SK-MEL-5 (cell line): Measurements from ENCODE around the gene P3H2.

DNA sequence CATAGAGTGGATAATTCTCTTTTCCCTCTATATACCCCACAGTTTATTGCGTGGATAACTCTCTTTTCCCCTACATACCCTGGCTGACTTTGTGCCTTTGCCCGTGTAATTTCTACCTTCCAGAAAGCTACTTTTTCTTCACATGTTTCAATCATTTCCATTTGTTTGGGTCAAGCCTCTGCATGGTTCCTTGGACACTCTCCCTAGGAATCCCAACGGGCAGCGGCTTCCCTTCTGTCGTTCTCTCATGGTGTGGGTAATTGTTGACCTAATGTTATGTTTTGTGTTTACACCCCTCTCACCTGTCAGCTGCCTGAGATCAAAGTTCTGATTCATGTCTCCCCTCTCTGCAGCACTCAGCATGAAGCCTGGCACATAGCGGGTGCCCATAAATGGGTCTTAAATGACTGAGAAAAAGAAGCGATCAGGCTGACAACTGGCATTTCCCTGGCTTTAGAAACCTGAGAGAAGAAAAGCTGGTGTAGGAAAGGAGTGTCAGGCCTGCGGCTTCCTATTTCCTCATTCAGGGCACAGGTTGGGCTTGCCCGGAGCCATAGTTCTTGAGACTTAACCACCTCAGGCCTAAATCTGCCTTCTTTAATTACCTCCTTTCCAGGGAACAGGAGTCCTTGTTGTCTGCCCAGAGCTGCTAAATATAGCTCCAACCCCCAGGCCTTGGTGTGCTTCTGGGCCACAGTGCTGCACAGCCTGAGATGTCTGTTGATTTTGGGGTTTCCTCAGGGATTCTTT is 31.7 kb downstream of the LPP start:
RAMPAGE:
- cytosol, long total RNA: no peak
- long total RNA: no peak
- nucleus, long total RNA: no peak

DNA sequence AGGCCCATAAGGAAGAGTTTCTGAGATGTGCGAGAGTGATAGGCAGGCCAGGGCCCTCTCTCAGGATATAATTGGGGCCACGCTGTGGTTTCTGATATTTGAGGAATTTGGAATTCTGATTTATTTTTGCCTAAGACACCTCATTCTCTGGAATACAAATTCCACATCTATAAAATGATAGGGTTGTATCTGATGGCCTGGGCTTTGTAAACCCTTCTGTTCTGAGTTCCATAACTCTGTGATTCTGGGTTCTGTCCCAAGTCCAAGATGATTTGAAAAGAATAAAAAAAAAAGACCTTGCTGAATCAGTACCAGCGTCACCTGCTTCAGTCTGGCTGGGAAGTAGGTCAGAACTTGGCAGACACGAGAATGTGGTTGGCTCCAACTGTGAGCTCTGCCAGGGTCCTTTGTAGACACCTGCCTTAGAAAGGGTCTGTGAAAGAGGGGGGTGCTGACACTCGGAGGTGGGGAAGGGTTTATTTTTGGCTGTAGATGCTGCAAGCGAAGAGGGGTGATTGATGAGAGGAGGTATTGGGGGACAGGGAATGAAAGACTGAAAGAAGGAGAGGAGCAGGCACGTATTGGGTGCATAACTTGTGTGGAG is 35.5 kb downstream of the LPP start:
RAMPAGE:
- cytosol, long total RNA: no peak
- long total RNA: no peak
- nucleus, long total RNA: no peak

DNA sequence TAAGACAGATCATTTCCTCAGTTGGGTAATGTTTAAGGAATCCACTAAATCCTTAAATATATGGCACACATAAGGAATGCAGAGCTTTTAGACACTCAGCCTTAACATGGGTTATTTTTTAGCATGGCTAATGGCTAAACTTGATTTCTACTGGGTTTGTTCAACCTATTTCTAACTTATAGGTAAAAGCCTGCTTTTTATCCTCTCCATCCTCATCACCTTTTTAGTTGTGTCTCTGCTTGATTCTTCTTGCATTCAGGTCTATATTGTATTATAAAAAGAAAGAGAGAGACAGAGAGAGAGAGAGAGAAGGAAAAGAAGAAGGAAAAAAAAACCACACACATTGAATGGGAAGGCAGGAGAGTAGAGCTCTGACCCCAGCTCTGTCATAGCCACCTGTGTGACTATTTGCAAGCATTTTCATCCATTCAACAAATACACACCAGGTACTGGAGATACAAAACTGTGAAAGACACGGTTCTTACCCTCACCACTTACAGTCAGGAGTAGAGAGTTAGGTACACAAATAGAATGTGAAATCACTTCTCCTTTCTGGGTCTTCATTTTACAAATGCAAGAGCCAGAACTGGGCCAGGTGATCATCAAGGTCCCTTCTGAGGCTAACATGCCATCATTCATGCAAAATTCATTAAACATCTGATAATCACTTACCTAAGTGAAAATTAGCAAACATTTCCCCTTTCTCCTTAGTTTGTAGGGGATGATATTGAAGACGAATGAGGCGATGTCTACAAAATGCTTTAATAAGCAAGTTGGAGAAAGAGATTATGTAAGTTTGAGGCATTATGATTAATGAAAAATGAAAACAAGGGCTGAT is 88.4 kb downstream of the LPP start:
RAMPAGE:
- cytosol, long total RNA: no peak
- long total RNA: no peak
- nucleus, long total RNA: no peak

RAMPAGE:
- cytosol, long total RNA: no peak
- long total RNA: no peak
- nucleus, long total RNA: no peak
These were observed 110.5 kb downstream of the LPP start for GRCh38 chr3:188264037-188265240.

RAMPAGE:
- cytosol, long total RNA: no peak
- long total RNA: no peak
- nucleus, long total RNA: no peak
These were observed 237.1 kb downstream of the LPP start for GRCh38 chr3:188391206-188391405.

GRCh38 chr3:188431518-188432066 is 277.6 kb downstream of the LPP start:
RAMPAGE:
- cytosol, long total RNA: no peak
- long total RNA: no peak
- nucleus, long total RNA: no peak

GRCh38 chr3:188468589-188469184 is 314.7 kb downstream of the LPP start:
RAMPAGE:
- cytosol, long total RNA: no peak
- long total RNA: no peak
- nucleus, long total RNA: no peak

DNA sequence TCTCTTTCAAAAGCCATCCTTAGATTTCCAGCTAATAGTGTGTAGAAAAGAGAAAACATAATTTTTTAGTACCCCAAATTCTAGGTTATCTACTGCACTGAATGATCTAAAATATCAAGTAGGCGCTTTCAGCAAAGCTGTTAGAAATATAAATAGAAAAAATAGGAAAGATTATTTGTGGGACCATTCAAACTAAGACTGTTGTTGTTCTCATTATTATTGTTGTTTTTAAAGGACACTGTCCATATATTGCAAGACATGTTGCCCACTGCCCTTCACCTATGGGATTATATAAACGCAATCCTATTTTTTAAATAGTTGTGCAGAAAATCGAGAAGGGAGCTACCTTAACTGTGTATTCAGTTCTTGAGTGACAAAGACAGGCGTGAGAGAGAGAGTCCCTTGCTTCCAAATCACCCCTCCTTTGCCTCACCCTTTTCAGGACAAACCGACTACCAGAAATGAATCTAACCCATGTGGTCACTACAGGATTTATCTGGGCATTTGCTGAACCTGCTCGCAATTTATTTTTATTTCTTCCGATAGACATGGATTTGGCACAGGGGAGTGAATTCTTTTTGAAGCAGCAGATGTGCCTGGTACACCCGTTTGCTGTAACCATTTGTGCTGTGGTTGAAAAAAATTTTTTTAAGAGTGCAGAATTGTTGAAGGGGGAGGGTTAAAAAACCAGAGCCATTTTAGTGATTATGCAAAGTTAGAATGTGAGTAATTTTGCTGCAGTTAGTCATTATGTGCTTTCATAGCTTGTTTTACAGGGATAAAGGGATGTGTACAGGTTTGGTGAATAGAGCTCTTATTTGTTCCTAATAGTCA is 441.8 kb downstream of the LPP start:
RAMPAGE:
- cytosol, long total RNA: no peak
- long total RNA: no peak
- nucleus, long total RNA: no peak

RAMPAGE:
- cytosol, long total RNA: no peak
- long total RNA: no peak
- nucleus, long total RNA: no peak
These were observed 455.5 kb downstream of the LPP start for GRCh38 chr3:188609345-188609970.

GRCh38 chr3:188689106-188689661 is 482.6 kb upstream of the TPRG1 start:
RAMPAGE:
- cytosol, long total RNA: no peak
- long total RNA: no peak
- nucleus, long total RNA: no peak

RAMPAGE:
- cytosol, long total RNA: no peak
- long total RNA: no peak
- nucleus, long total RNA: no peak
These were observed 285.4 kb upstream of the TPRG1 start for GRCh38 chr3:188886128-188887029.

DNA sequence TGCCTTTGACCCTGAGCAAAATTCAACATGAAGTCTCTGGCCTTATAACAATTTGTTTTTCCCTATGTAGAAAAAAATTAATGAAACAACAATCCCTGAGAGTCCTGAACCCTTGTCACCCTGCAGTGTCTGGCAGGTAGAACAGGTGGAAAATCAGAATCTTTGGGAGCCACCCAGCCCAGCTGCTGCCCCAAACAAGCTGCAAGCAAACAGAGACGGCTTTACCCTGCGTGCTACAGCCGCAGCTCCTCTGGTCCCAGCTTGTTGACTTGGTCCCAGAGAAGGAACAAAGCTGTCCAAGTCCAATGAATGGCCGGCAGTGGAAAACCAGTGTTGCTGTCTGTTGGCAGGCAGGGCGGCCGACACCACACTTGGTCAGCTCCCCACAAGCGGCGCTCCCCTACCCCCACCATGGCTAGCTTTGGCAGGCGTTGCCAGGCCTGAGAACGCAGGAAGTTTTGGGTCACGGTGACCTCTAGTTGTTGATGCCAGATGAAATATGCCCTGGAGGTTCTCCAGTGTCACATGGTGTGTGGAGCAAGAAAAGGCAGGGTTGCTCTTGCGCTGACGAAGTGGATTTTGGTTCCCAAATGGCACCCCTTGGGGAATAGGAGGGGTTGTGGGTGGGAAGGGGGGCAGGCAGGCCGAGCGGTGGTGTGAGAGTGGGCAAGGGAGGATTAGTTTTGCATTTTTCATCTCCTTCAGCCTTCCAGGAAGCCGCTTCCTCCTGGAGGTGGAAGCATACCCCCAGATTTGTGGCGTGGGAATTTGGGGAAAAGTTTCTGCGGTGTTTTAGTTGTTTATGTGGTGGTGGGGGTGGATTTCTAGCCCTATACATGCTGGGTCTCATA is 72.8 kb upstream of the TPRG1 start:
RAMPAGE:
- cytosol, long total RNA: no peak
- long total RNA: no peak
- nucleus, long total RNA: no peak

RAMPAGE:
- cytosol, long total RNA: no peak
- long total RNA: no peak
- nucleus, long total RNA: no peak
These were observed 4.8 kb upstream of the TPRG1 start for GRCh38 chr3:189166867-189167548.

GRCh38 chr3:189324504-189325307 is 152.9 kb downstream of the TPRG1 start:
RAMPAGE:
- cytosol, long total RNA: no peak
- long total RNA: no peak
- nucleus, long total RNA: no peak

GRCh38 chr3:189355992-189356326 is 184.2 kb downstream of the TPRG1 start:
RAMPAGE:
- cytosol, long total RNA: no peak
- long total RNA: no peak
- nucleus, long total RNA: no peak

GRCh38 chr3:189937242-189938015 is 183.3 kb downstream of the P3H2 start:
RAMPAGE:
- cytosol, long total RNA: no peak
- long total RNA: no peak
- nucleus, long total RNA: no peak

DNA sequence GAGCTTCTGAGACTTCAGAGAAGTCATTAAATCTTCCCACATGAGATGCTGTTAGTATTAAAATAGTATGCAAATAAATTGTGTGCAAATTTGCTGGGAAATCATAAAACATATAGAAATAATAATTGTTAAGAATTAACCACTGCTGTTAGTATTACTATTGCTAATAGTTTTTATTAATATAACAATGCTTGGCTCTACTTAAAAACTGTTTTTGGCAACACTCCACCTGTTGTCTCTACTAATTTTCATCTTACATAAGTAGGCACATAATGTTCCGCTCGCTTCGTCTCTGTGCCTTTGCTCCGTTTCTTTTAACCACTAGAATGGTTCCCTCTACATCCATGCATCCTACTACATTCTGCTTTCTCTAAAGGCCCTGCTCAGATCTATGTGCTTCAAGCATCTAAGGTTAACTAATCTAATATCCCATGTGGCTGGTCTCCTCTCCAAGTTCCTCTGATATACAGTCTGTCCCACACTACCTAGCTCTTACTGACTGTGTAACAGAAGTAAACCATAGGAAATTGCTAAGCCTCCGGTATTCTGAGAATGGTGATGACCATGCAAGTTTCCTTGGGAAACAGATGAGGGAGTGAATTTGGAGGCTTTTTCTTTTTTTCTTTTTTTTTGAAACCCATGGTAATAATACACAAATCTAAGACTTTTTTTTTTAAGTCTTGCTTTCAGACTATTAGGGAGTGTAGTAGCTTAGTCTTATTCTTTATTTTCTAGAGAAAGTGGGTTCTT is 138.3 kb downstream of the P3H2 start:
RAMPAGE:
- cytosol, long total RNA: no peak
- long total RNA: no peak
- nucleus, long total RNA: no peak

DNA sequence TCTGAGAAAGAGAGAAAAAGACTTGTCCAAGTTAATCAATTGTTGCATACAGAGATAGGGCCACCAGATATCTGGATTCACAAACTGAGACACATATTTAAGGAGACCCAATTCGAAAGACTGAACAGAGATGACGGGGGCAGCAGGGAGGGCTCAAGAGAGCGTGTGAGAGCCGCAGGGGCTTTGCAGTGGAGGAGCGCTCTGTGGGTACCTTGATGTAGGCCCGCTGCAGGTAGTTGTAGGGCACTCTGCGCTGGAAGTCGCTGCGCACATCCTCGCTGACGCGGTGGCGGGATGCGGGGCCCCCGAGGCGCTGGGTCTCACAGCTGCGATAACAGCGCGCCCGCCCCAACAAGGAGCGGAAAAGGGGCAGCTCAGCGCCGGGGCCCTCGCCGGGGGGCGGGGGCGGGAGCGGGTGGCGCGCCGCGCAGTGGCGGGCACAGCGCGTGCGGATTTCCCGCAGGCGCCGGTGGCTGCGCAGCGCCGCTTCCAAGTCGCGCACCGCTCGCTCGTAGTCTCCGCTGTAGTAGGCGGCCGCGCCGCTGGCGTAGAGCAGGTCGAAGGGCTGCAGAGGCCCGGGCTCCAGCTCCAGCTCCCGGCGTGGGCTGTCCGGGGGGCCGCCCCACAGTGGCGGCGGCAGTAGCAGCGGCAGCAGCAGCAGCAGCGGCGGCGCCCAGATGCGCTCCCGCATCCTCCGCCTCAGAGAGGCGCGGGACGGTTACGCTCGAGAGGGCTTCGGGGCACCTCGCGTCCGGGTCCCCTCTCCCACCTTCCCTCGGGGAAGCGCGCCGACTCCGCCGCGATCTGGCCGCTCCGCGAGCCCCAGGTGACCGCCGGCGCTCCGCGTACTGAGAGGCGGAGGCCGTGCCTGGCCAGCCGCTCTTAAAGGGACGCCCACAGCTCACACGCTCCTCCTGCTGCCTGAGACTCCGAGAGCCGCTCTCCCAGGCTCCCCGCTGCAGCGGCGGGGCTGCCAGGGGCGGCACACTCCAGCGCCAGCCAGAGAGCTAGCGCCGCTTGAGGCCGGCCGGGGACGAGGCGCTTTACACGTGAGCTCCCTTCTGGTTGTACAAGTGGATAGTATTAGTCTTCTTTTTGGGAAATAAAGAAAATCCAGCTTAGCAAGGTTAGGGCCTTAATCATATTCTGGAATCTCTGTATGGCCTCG is at the start of gene P3H2:
TSS of gene P3H2 (minus strand) at position 857 of the 1,168 bp plus-strand sequence.
RAMPAGE:
- cytosol, long total RNA: no peak
- long total RNA: no peak
- nucleus, long total RNA: no peak

RAMPAGE:
- cytosol, long total RNA: no peak
- long total RNA: no peak
- nucleus, long total RNA: no peak
These were observed 14.1 kb downstream of the CLDN1 start for GRCh38 chr3:190308065-190308558.

DNA sequence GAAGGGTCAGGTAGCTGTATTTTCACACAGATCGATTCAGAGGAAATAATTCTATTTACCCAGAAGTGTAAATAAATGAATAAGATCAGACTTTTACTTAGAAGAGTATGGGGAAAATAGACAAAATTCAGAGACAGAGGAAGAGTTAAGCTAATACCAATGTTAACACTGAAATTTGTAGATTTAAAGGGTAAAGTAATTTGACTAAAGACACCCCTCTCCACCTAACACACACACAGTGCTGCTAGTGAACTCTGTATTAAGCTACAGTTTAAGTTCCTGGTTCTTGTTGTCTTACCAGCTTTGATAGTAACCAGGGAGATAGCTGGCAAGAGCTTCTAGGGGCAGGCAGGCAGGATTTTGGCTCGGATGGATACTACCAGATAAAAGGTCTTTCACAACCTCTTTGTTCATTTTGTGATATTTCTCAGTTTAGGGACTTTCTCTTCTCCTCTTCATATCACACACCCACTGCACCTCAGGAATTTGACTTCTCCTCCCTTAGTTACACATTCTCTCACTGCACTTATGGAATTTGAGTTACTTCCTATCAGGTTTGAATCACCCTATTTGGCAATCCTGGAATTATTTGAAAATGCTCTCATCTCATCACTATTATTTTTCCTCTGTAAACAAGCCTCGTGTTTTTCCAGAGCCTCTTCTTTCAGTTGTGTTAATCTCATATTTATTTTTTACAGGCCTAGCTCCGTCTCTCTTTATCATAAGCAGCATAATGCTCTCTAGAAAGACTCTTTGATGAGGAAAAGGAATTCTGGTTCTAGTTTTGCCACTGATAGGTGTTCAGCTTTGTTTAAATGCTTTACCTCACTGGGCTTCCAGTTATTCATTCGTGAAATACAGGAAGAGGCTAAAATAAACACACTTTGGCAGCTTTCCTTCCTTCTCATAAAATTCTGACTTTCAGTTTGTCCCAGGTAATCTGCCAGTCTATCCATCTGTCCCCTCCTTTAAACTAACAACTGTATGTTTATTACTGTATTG is 22.9 kb upstream of the CLDN1 start:
RAMPAGE:
- cytosol, long total RNA: no peak
- long total RNA: no peak
- nucleus, long total RNA: no peak